Tongue (tissue), 2 donors: ENCODE results near the gene PCSK9.

DNA sequence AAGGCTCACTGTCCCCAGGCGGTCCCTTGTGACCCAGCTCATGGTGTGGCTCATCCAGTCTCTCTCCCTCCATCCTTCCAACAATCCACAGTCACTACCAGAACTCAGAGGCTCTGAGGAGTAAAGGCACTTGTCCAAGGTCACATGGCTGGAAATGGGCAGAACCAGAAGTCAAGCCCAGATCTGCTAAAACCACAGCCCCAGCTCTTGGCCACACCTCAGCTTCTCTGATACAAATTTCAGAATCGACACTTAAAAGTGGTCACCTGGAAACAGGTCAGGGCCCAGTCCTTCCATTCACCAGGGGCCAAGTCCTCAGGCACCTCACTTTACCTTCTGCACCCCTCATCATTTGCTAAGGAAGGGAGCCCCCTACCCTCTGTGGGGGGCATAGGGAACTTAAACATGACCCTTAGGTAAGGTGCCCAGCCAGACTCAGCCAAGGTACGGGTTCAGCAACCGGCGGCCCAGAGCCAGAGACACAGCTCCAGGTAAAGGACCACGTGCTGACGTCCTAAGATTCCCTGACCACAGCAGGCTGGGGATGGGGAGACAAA lies 90.0 kb downstream of the MRPL37 start:
- RAMPAGE, long total RNA: no peak

GRCh38 chr1:54323230-54323865 lies 123.4 kb downstream of the MRPL37 start:
- RAMPAGE, long total RNA: no peak

GRCh38 chr1:54365668-54366435 lies 165.9 kb downstream of the MRPL37 start:
- RAMPAGE, long total RNA: no peak

DNA sequence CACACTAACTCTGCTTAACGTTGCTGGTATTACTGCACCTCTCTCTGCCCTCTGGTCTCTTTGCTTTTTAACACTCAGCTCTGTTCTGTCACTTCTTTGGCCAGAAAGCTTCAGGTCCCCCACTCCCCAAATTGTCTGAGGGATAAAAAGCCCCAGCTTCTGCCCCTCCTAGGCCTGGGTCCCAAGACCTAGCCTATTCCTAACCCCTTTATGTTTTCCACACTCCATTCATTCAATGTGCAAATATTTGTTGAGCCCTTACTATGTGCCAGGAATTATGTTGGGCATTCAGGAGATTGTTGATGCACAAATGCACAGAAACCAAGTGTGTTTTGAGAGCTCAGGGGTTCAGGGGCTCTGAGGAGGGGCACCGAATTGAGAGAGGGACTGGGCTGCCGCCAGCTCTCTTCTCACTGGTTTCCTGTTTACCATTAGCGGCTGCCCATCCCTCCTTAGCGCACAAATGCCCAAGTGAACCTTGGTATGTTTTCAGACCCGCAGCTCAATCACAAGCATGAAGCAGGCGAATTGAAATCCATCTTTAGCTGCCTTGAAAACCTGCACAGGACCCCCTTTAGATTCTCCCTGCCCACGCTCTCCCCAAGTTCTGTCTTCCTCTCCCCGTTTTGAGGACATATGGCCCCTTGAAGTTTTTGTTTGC lies 61.3 kb upstream of the ACOT11 start:
- RAMPAGE, long total RNA: no peak

- RAMPAGE, long total RNA: no peak
These were observed 58.8 kb upstream of the ACOT11 start for GRCh38 chr1:54489097-54489797.

DNA sequence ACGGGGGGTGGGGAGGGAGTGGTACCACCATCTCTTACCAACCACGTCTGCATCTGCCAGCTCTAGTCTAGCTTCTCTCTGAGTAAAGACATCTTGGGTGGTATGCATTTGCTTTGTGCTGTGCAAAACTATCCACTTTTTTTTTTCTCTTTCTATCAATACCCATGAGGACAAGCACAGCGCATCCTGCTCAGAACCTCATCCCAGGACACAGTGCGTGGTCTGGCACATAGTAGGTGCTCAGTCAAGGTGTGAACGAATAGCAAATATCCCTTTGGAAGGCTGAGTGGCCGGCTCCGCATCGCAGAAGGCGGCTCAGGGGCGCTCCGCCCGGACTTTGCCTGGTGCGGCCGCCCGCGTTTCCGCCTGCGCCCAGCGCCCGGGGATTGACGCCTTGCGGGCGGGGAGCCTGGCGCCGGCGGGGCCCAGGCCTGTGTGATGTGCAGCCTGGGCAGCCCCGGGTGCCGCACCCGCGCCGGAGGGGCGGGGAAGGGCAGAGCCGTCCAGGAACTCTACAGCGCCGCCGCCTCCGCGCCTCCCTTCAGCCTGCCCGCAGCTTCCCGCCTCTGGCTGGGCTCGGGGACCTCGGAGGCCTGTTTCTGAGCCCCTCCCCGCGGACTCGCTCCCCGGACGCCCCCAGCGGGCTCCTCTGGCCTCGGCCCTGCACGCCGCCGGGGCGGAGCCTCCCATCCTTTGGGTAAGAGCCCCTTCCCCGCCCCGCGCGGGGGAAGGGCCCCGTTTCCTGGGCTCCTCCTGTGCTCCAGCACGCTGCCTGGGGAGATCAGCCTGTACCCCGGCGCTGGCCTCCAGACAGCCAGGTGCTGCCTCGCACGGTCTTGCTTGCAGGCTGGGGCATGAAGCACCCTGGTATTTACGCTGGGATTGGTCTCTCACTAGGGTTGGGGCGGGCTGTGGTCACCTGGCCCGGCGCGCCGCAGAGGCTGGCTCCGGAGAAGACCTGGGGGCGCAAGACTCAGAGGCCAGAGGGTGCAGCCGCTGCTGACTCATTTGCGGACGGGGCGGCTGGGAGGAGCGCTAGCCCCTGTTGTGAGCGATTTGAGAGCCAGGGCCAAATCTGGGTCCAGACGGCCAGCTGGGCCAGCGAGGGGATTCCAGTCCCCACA lies 5.9 kb upstream of the ACOT11 start:
- RAMPAGE, long total RNA: start-site peak on the plus strand centred at position 583 of the sequence, 163 bp wide, 12 and 5 reads in 2 replicates

- RAMPAGE, long total RNA: no peak
These were observed 2.1 kb downstream of the TTC22 start for GRCh38 chr1:54798746-54799793.

DNA sequence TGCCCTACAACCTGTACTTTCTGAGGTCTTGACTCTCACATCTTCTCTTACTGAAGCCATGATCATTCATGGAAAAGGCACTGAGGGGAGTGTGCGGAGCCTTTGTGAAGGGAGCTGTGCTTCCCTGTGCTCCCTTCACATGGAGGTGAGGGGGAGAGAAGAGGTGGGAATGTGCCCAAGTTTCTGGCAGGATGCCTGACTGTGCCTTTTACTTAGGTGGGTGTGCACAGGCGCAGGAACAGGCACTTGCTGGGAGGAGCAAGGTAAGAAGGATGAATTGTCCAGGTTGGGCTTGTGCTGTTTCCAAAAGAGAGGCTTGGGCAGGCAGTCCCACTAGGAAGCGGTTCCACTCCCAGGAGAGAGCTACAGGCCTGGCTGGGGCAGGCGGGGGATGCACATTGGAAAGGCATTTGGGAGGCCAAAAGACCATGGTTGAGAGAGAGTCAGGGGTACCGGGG lies 1.0 kb downstream of the TTC22 start:
- RAMPAGE, long total RNA: no peak

- RAMPAGE, long total RNA: no peak
These were observed 38.2 kb downstream of the DHCR24 start for GRCh38 chr1:54848716-54849248.

GRCh38 chr1:54851152-54852079 lies 35.6 kb downstream of the DHCR24 start:
- RAMPAGE, long total RNA: no peak

DNA sequence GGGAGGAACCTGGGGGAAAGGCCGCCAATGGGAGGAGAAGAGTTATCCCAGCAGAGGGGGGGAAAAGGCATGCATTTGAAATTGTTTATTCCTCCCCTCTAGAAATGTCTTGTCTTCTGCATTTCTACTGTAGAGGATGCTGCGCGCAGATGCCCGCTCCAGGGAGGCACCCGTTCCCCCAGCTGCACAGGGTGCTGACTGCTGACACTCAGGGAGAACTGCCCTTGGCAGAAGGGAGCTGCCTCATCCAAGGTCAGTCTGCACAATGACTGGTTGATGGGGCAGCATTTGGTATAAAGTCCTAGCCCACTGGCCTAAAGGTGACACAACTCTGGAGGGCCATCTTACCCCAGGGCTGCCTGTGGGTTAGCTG lies 29.0 kb downstream of the DHCR24 start:
- RAMPAGE, long total RNA: no peak

DNA sequence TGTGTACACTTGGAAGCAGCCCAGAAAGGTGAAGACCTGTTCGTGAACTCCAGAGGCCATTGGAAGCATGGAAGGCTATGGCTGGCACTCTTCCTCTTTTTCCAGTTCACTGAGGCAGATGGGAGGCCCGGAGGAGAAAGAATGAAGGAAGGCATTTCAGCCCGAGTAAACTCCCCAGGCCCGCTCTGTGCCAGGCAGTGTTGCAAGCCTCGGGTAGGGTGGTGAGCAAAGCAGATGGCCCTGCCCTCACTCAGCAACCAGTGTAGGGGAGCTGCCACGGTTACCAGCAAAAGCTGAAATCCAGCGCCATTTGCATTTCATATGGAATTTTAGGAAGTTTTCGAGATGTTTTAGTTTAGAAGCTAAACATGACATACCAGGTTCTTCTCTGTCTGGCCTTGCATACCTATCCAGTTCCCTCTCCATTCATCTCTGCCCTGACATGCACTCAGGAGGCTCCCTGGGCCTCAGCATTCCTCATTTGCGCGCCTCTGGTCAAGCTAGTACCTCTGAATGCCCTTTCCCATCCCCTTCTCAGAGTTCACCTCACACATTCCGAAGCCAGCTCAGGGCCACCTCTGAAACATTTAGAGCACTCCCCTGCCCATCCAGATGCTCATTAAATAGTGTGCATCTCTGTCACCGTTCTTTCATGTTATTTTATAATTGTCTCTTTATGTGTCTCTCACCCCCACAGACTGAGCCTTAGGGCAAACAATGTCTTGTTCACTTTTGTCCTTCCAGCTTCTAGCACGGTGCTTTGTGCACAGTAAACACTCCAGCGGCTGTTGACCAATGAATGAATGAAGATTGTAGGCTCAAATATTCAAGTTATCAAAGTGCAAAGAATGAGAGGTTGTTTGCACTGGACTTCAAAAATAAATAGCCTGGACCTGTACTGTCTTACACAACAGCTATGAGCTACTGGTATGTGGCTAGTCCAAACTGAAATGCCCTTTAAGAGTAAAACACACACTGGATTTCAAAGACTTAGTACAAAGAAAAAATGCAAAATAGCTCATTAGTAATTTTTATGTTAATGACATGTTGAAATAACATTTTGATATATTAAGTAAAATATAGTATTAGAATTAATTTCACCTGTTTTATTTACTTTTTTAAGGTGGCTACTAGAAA lies 1.1 kb upstream of the DHCR24 start:
- RAMPAGE, long total RNA: no peak

DNA sequence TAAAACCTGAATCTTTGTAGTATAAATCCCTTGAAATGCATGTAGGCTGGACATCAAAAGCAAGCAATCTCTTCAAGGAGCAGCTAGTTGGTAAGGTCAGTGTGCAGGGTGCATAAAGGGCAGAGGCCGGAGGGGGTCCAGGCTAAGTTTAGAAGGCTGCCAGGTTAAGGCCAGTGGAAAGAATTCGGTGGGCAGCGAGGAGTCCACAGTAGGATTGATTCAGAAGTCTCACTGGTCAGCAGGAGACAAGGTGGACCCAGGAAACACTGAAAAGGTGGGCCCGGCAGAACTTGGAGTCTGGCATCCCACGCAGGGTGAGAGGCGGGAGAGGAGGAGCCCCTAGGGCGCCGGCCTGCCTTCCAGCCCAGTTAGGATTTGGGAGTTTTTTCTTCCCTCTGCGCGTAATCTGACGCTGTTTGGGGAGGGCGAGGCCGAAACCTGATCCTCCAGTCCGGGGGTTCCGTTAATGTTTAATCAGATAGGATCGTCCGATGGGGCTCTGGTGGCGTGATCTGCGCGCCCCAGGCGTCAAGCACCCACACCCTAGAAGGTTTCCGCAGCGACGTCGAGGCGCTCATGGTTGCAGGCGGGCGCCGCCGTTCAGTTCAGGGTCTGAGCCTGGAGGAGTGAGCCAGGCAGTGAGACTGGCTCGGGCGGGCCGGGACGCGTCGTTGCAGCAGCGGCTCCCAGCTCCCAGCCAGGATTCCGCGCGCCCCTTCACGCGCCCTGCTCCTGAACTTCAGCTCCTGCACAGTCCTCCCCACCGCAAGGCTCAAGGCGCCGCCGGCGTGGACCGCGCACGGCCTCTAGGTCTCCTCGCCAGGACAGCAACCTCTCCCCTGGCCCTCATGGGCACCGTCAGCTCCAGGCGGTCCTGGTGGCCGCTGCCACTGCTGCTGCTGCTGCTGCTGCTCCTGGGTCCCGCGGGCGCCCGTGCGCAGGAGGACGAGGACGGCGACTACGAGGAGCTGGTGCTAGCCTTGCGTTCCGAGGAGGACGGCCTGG lies at the start of gene PCSK9:
Gene PCSK9, plus strand, starts transcription at position 559 of the 1,005 bp plus-strand sequence.
- RAMPAGE, long total RNA: no peak

DNA sequence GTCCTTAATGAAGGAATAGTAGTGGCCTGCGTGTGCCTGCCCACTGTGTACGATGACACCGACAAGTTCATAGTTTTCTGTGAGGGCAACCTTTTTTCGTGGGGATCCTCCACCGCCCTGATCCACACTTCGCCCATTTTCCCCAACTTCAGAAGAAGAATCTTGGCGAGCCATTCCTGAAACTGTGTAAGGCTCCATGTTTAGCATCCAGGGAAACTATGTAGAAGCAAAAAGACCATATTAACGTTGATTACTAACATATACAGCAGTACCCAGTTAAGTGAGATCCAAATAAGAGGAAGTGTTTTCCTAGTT lies 57.6 kb downstream of the PCSK9 start:
- RAMPAGE, long total RNA: no peak

DNA sequence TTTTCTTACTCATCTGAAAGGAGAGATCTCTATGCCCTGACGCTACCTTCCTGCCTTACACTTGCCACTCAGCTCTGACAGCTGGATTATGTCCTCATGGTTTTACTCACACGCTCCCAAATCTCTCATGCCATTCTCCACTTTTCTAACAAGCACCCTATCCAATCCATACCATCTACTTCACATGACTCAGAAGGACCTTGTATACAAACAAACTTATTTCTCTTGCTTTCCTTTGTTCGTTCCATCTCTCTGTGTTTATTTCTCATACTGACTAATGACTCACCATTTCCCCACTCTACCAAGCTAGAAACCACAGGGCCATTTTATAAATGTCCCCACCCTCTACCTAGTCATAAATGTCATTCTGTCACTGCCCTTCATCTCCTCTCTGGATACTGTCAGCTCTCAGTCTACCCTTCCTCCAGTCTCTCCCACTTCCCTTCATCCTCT lies 87.3 kb downstream of the USP24 start:
- RAMPAGE, long total RNA: no peak

DNA sequence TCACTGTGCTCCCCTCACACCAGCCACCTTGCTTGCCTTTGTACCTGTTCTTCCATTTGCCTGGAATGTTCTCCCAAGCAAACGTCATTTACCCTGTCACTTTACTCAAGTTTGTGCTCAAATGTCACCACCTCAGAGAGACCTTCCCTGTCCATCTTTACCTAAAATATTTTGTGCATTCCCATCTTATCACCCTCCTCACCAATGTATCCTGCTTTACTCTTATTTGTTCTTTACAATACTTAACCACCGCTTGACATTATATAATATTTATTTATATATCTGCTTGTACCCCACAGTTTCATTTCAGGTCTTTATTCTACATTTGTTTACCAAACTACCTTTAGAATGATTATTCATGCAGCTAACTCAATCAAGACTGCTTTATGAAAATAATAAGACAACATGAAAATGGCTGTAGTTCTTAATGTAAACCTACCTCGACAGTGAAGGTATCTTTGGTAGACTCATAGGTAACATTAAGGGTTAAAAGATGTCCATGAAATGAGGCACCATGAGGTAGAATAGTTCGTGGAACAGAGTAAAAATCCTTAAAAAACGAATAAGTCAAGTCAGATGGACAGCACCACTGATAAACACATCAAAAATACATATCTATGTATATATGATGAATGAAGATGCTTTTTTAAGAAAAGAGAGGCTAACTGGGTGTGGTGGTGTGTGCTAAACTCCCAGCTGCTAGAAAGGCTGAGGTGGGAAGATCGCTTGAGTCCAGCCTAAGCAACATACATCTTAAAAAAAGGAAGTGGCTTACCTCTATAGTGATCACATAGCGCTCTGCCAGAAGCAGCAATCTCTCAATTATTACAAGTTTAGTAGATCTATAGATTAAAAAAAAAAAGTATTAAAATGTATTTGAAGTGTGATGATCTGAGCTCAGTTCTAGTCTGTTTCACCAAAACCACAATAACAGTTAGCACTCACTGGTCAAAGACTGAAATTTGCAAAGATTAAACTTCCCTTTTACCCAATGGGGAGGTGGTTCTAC lies 76.7 kb downstream of the USP24 start:
- RAMPAGE, long total RNA: no peak

DNA sequence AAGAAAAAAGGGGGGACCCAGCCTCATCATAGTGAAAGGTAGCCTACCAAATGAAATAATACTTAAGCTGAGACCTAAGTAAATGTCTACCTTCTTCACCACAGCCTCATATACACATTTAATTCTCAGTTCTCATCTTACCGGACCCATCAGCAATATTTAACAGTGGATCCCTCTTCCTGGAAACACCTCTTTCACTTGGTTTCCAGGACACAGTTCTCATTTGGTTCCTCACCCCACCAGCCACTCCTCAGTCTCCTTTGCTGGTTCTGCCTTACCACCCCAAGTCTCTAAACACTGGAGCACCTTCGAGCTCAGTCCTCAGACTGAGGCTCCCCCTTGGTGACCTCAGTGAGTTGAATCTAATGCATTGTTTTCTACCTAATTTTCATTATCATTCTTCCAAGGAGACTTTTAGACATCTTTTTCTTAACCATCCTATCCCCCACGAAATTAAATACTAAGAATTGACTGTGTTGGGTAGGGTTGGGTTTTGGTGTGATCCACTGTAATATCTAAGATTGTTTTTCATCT lies 19.1 kb downstream of the USP24 start:
- RAMPAGE, long total RNA: no peak

DNA sequence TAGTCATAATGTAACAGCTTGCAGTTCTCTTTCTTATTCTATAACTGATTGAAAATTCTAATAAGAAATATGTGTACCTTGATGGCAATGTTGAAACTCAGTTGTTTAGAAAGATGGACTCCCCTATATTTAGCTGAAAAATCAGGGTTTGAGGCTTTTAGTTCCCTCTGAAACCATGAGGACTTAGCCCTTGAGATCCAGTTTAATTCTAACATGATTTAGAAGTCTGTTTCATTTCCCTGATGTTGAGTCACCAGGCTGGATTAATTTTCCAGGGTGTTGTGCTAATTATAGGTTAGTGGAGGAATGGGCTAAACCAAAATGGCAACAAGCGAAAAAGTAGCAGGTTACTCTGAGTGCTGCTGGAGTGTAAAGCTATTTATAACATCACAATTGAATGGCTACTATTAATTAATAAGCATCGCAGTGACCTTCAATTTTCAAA lies 15.4 kb upstream of the USP24 start:
- RAMPAGE, long total RNA: no peak

DNA sequence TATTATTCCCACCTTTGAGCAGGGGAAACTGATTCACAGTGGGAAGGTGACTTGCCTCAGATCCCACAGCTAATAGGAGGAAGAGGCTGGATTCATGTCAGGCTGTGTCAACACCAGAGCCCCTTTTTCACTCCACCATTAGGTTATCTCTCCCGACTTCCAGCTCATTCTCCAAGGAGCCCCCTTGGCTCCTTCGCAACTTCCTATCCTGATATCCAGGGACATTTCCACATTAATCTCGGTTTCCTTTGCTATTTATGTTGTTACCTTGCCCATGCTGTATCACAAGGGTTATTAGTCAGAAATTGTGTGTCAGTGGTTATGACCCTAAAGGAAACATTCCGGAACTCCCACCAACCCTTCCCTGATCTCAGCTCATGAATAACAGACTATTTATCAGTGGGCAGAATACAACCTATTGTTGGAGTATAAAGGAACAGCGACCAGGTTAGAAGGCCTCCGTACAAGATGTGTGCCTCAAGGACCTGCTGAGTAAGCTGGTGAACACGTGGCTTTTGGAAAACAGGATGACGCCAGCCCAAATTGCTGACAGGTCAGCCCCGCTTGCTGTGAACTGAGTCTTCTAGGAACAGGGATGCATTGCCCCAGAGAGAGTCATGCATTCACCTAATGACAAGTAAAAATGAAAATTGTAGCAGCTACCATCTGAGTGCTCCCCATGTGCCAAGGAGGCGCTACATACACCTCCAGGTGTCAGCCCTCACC lies 121.5 kb downstream of the PLPP3 start:
- RAMPAGE, long total RNA: no peak

- RAMPAGE, long total RNA: no peak
These were observed 101.9 kb downstream of the PLPP3 start for GRCh38 chr1:56477131-56478192.